H4 (cell line): ENCODE measurements around a stretch of chr20.

DNA sequence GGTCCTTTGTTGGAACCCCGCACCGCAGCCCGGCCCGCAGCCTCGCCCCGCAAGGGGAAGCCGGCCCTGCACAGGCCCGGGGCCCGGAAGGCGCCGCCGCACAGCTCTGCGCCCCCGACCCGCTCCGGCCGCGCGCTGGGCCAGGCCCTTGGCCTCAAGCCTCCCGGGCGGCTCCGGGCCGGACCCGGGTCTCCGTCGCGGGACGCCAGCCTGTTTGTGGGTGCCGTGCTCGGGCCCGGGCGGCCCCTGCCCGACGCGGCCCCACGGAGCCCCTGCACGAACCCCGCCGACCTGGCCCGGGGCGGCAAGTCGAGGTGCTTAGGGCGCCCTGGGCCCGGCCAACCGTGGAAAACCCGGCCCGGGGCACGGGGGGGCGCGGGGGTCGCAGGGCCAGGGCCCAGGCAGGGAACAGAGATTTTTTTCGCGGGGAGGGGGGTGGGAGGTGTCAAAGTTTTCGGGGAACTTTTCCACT lies 907 bp upstream of the STX16 start:
- RAMPAGE, long total RNA = no peak

- RAMPAGE, long total RNA = no peak
Measured at GRCh38 chr20:58676011-58676721, 16.4 kb upstream of the NPEPL1 start.

- RAMPAGE, long total RNA = no peak
Measured at GRCh38 chr20:58840332-58840989, 50.8 kb upstream of the GNAS start.

GRCh38 chr20:58854126-58854532 lies 37.1 kb upstream of the GNAS start:
- RAMPAGE, long total RNA = no peak

GRCh38 chr20:58890720-58891211 lies 455 bp upstream of the GNAS start:
- RAMPAGE, long total RNA = no peak

DNA sequence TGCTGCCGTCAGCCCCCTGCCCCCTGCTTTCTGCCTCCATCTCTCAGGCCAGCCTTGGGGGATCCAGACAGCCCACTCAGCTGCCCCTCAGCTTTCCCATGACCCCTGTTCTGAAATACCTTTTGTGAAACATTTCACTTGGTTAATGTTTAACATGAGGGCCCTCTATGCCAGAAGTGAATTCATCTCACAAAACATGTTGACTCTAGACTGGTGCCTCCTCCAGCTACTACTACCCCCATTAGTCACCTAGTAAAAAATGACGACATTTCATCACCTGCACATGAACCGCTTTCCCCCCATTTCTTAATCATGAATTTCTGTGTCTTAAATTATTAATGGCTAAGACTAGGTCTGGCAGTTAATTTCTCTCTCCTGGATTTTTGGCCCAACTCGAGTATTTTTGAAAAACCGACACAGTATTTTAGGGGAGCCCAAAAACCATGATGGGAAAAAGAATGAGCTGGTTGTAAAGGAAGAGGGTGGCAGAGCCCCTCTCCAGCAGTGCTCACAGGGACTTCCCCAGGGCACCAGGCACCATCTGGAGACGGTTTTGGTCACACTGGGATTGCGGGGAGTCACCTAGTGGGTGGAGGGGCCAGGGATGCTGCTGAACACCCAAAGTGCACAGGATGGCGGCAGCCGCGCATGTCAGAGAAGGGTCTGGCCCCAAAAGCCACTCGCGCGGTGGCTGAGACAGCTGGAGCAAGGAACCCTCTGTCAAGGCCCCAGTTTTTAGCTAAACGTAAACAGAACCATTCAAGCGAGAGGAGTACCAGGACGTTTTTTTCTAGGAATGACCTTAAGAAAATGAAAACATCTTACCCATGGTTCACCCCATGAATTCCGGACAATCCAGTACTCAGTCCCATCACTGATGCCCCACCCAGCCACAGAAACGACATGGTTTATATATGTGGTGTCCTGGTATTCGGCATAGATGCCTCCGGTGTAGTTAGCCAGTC lies 11.0 kb downstream of the CTSZ start:
- RAMPAGE, long total RNA = no peak

DNA sequence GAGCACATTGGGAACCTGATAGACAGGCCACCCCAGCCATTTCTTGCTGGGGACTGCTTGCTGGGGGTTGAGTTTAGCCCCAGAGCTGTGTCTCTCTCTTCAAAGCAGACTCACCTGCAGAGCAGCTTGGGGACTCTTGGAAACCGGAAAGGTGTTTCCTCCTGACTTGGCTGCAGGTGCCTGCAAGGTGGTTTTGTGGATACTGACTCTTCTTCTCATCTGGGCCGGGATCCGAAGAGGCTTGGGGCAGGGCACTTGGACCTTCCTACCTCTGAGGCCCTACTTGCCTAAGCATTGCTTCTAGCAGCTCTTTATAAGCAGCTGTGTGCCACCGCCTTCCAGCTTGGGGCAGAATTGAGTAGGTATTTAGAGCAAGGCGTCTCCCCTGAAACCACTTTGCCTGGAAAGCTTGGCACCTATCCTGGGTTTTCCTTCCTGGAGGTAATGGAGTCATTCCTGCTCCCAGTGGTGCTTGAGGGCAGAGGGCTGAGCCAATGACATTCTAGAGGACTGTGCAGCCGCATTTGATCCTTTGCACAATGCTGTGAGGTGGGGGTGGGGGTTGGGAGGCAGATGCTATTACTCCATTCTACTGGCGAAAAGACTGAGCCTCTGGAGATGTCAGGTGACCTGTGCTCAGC lies 3.4 kb upstream of the CTSZ start:
- RAMPAGE, long total RNA = no peak

- RAMPAGE, long total RNA = no peak
Measured at GRCh38 chr20:59013797-59014415, 5.3 kb upstream of the TUBB1 start.

- RAMPAGE, long total RNA = no peak
Measured at GRCh38 chr20:59035457-59035692, 3.2 kb upstream of the ATP5F1E start.

DNA sequence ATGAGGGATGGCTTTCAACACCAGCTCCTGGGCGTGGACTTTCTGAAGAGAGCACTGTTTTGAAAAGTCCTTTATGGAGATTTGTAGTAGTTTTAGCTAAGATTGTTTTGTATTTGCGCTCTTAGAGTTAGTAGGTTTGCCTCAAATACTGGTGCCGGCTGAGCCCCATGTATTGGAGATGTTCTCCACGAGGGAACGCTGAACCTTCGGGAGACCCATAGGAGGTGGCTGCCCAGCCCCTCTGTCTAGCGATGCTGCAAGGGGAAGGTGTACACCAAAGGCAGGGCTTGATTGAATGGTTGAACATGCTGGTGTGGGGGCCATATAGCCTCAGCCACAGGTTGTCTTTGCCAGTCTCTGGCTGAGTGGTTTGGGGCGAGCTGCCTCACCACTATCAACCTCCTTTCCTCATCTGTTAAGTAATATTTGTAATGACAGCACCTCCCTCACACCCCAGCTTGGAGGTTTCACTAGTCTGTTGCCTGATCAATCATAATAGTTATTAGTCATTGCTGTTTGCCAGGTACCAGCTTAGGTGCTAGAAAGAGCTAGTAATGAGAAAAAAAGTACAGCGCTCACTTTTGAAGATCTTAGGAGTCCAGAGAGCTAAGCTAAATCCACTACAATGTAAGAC lies 11.9 kb upstream of the ZNF831 start:
- RAMPAGE, long total RNA = no peak

DNA sequence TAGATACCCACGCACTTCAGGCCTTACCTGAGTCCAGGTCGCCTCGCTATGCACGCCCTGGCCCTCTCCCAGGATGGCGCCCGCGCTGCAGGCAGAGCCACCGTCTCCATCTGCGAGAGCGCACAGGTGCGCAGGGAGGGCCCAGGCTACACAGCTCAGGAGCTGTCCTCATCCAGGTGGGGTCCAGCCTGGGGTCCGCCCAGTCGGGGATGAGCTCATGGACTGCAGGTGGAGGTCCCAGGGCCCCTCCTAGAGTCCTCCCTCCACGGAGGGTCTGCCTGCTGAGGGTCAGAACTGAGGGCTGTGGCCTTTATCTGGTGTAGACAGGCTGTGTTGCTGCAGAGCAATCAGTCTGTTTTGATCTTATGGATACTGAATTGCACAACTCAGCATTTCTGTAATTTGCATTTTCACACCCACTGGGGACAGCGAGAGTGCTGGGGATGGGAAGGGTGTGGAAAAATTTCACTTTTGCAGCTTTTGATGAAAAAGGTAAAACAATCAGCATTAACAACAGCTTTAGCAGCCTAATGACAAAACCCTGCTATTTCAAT lies 78.0 kb upstream of the PHACTR3 start:
- RAMPAGE, long total RNA = no peak

GRCh38 chr20:59583365-59583818 lies 20.9 kb upstream of the PHACTR3 start:
- RAMPAGE, long total RNA = no peak

GRCh38 chr20:59820384-59820835 lies 113.0 kb downstream of the SYCP2 start:
- RAMPAGE, long total RNA = no peak

GRCh38 chr20:59823573-59823899 lies 109.9 kb downstream of the SYCP2 start:
- RAMPAGE, long total RNA = no peak

GRCh38 chr20:60975600-60976038 lies 276.4 kb upstream of the CDH4 start:
- RAMPAGE, long total RNA = no peak

- RAMPAGE, long total RNA = no peak
Measured at GRCh38 chr20:61648576-61648904, 396.5 kb downstream of the CDH4 start.

GRCh38 chr20:62022540-62023054 lies 43.1 kb downstream of the TAF4 start:
- RAMPAGE, long total RNA = no peak

GRCh38 chr20:62023955-62024330 lies 41.7 kb downstream of the TAF4 start:
- RAMPAGE, long total RNA = no peak

DNA sequence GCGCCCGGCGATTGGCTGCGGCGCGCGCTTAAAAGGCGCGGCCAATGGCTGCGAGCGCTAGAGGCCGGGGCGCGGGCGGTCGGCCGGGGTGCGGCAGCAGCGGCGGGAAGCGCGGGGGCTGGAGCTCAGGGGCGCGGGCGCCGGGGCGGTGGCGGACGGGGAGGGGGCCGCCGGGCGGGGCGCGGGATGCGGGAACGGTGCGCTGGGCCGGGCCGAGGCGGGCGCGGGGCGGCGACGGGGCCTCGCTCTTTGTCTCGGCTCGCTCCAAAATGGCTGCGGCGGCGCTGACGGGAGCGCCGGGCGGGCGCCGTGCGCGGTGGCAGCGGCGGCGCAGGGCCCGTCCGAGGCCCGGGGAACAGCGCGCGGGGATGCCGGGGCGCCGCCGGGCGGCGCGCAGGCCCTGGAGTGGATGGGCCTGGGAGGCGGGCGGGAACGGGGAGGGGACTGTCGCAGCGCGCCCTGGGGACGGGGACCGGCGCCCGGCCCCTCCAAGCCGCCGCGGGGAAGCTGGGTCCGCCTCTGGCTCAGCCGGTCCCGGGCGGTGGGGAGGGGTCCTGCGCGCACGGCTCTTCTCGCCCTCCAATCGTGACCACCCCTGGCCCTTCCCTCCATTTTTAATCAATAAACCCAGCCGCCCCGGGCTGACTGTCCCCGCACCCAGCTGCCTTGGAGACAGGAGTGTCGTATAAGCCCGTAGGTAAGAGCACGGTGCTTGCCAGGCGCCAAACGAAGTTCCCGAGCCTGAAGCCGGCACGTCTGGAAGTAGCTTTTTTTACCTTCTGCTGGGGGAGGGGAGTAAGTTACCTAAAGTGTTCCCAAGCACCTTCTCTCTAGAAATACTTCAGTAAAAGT lies 540 bp upstream of the TAF4 start:
- RAMPAGE, long total RNA = no peak

DNA sequence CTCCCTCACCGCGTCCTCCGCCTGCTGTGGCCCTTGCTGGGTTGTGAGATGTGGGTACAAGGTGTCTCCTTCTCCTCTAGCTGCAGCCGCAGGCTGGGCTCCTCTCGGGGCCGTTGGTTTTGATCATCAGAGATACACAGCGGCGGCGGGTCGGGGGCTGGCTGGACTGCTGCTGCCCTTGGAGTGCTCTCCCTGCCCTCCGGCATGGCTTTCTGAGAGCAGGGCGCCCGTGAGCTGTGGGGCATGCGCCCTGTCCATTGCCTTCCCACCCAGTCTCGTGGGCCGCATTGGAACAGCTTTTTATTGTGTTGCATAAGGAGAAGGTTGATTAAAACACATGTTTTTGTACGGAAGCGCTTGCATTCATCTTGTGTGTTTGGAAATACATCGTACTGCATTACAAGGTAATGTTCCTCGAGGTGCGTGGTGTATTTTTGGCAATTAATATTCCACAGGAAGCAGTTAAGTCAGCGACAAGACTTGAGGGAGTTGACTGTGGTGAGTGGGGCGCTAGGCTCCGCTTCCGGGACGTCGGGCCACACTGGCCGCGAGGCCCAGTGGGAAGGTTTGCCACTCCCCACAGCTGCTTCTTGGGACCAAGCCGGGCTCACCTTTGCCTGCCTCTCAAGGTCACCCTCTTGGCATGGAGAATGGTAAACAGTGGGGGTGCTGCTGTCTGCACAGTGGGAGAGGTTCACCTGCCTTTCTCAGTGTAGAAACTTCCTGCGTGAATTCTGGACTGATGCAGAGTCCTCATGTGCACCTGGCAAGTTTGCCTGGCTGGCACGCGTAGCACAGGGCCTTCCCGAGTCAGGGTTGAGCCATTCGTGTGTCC lies 6.1 kb downstream of the OSBPL2 start:
- RAMPAGE, long total RNA = no peak